HCT116 (cell line): ENCODE measurements around a stretch of chr19.

DNA sequence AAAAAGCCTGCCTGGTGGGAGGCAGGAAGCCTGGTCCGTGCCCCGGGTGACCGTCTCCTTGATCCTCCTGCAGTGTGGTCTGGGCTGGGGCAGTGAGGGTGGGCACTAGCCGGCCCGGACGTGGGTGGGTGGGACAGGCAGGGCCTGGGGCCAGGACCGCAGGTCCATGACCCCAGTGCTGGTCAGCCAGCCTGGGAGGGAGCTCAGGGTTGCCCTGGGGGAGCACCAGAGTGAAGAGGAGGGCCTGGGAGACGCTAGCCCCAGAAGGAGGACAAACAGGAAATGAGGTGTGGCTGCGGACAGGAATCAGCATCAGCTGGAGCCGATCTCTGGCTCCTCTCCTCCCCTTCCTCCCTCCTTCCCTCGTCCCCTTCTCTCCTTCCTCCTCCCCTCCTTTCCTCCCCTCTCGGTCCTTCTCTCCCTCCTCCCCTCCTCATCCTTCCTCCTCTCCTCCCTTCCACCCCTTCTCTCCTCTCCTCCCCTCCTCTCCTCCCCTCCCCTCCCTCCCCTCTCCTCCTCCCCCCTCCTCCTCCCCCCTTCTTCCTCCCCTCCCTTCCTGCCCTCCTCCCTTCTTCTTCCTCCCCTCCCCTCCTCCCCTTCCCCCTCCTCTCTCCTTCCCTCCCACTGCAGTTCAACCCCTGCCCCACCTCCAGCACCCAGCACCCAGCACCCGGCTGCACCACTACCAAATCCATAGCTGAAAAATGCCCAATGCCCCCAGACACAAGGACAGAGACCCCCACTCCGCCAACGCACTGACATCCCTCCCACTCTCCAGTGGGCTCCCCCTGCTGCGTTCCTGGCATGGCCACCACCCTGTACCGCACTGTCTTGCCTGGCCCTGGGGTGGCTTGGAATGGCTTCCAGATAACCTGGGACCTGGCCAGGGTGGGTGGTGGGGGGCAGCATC lies 5.4 kb upstream of the MKNK2 start:
- RRBS = 7% methylated on average over 3 of the region's 17 CpGs

DNA sequence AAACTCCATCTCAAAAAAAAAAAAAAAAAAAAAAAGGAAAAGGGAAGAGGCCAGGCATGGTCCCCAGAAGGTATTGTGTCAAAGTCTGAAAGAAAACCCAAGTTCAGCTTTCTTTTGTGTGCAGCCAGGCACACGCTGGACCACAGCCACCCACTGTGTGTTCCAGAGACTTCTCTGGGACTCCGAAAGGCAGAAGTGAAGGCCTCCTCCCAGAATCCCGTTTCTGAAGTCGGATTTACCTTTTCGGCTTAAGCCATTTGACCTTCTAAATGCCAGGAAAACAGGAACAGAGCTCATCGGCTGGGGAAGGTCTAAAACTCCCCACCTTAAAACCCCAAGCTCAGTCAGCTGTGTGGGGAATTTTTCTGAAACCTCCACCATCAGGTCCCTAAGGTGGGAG lies 3.4 kb downstream of the MOB3A start:
- RRBS = no CpG with 5 or more reads among the region's 6 CpGs

DNA sequence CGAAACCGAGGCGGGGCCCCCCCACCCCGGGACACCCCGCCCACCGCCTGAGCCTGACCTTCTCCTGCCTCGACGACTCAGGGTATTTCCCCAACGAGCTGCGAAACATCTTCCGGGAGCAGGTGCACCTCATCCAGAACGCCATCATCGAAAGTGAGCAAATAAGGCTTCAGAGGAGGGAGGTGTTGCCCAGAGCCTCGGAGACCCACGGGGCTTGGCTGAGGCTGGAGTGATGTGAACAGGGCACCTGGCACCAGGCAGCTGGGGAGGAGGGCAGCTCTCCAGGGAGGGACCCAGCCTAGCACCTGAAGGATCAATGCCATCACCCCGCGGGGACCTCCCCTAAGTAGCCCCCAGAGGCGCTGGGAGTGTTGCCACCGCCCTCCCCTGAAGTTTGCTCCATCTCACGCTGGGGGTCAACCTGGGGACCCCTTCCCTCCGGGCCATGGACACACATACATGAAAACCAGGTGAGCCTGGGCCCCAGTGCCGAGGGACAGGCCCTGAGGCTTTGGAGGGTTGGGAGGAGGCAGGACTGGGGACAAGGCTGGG lies 704 bp downstream of the IZUMO4 start:
- RRBS = 24% methylated on average over 9 of the region's 22 CpGs

- RRBS = 98% methylated on average over 9 of the region's 39 CpGs
Measured at GRCh38 chr19:2111357-2112145, 14.8 kb downstream of the IZUMO4 start.

DNA sequence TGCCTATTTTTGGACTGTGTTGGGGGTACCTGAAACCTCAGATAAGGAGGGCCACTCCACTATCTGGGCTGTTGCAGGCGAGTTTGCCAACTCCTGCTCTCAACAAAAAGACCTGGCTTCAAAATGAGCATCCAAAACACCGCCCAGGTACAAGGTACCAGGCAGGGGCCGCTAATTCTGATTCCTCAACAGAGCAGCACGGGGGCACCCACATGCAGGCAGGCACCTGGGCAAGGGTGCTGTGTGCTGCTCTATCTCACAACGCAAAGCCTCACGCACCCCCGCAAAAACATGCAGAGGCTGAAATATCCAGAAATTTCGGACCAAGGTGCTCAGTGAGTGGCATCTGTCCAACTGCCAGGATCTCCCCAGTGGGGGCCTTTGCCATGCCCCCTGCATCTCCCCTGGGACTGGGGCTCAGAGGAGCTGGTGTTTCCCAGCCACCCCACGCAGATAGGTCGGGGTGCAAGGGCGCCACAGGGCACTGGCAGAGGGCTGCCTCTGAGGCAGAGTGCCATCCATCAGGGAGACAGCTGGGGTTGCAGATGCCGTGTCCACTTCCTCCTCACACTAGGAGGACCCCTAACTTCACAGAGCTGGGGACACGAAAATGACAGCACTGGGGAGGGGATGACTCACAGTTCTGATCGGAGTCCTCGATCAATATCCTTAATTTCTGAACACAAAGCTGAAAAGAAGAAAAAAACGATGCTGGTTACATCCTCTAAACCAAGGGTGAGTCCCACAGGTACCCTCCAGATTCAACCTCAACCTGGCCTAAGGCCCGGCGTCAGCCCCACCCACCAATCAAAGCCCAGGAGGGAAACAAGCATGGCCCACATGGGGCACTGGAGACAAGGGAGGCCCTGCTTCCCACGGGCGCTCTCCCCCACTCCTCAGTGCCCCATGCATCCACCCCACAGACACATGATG lies 26.3 kb downstream of the IZUMO4 start:
- RRBS = no CpG with 5 or more reads among the region's 20 CpGs

DNA sequence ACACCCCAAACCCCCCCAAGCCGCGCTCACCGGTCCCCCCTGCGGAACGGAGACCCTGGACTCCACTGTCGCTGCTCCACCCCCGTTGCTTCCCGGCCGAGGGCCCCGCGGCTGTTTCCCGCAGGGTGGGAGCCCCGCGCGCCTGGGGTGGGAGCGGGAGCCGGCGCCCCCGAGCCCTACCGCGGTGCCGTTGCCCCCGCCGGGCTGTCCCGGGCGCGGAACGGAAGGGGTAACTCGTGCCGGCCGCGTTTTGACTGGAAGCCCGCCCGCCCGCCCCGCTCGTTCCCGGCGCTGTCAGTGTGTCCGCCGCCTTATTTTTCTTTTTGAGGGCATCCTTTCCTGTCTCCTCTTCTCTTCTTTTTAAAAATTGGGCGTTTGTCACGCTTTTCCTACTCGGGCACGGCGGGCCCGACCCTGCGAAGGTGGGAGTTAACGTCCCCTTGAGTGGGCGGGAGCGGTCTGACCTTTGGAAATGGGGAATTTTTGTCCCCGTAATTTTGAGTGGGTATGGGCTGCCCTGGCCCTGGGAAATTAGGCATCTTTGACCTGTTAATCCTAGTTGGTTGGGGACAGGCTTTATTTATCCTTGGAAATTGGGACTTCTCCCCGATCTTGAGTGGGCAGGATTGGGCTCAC lies 711 bp downstream of the DOT1L start:
- RRBS = 2% methylated on average over 30 of the region's 53 CpGs

DNA sequence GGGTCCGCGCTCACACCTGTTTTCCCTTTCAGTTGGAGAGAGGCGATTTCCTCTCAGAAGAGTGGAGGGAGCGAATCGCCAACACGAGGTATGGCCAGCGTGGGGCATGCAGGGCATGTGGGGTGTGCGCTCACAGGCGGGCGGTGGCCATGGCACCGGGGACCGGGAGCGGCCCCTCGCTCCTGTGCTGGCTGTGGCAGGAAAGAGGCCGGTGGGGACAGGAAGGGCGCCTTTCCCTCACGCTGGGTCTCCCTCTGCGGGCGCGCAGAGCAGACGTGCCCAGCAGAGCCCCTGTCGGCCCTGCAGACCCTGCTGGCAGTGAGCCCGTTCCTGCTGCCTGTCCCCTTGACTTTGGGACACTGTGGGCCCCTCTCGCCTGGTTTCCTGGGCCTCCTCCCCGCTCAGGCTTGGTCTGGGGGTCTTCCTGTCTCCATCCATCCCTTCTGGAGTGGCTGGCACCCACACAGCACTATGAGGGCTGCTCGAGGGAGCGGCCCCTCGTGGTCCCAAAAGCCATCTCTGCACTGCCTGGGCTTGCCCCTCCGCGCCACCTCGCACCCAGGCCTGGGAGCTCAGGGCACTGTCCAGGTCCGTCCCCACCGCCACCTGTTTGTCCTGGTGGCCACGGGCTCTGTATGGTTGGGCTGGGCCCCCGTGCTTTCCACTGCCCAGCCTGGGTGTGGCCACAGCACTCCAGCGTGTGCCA lies 36.1 kb downstream of the PLEKHJ1 start:
- RRBS = 94% methylated on average over 4 of the region's 36 CpGs

GRCh38 chr19:2229417-2230715 lies 6.3 kb downstream of the PLEKHJ1 start:
- RRBS = 95% methylated on average over 7 of the region's 84 CpGs

DNA sequence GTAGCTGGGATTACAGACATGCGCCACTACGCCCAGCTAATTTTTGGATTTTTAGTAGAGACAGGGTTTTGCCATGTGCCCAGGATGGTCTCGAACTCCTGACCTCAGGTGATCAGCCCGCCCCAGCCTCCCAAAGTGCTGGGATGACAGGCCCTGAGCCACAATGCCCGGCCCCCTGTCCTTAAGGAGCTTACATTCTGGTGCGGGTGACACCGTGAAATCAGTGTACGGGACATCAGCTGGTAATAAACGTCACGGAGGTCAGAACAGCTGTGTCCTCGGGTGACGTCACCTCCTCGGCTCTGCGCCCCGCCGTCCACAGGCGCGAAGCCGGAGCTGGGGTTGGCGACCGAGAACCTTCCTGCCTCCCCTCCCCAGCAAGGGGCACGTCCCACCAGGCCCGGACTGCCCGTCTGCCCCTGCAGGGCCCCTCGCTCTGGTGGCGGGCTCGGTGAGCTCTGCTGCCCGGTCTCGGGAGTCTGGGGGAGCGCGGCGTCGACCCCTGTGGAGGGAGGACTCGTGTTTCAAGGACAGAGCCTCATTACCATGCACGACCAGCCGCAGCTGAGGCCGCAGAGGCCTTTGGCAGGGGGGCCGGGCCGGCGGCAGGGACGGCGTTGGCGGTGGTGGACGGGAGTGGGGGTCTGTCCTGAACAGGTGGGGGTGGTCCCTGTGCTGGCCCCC lies 5.6 kb downstream of the LINGO3 start:
- RRBS = 79% methylated on average over 10 of the region's 44 CpGs

DNA sequence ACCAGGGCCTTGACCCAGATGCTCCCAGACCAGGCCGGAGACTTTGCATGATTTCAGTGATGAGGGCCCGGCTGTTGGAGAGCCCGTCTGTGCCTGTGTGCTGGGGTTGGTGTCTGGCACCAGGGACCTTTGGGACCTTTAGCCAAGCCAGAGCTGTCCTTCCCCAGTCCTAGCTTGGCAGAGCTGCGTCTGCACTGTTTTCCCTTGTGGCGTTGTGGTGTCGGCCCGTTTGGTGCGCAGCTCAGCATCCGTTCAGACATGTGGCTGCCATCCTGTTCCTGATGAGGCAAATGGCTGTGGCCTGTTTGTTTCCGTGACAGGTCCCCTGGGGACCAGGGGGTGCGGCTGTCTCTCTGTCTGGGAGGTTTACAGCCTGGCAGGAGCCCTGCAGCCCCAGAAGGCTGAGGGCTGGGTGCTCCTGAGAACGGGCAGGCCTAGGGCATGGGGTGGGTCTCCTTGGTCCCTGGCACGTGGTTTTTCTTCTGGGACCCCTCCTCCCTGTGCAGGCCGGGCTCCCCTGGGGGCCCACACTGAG lies 3.8 kb downstream of the SPPL2B start:
- RRBS = 100% methylated on average over 1 of the region's 14 CpGs

DNA sequence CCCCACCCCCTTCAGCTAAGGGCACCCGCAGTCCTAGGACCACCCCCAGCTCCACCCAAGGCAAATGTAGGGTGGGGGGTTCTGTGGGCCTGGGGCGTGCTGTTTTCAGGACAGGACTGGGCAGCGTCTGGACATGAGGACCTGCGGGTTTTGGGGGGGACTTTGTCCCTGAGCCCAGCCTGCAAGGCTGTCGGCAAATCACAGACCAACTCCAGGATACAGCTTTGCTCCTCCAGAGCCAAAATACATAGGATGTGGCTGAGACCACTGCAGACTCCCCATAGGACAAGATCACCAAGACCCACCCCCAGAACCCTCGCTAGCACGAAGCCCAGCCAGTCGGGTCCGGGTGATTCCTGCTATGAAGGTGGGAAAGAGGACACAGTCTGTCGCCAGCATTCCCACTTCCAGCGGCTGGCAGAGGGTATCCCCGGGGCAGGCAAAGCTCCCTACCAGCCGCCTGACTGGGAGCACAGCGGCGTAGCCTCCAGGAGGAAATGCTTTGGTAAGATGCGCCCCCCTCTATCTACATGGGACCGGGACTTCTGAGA lies 1.6 kb upstream of the TIMM13 start:
- RRBS = 91% methylated on average over 4 of the region's 17 CpGs

DNA sequence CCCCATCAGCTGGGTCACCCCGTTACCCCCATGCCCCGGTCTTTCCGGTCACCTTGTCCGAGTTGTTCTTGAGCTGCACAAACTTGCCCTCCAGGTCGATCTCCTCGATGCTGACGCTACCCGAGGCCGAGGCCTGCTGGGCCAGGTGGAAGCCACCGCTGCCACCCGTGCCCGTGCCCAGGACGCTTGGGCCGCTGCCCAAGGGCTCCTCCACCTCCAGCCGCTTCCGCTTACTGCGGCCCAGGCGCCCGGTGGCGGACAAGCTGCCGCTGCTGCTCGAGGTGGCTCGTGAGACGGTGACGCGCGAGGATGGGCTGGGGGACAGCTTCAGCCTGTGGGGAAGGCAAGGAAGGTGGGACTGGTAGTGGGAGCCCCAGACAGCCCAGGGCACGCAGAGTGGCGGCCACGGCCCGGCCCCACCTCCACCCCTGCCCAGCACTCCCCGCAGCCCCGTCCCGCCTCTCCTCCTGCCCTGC lies 6.4 kb upstream of the TIMM13 start:
- RRBS = no CpG with 5 or more reads among the region's 34 CpGs

DNA sequence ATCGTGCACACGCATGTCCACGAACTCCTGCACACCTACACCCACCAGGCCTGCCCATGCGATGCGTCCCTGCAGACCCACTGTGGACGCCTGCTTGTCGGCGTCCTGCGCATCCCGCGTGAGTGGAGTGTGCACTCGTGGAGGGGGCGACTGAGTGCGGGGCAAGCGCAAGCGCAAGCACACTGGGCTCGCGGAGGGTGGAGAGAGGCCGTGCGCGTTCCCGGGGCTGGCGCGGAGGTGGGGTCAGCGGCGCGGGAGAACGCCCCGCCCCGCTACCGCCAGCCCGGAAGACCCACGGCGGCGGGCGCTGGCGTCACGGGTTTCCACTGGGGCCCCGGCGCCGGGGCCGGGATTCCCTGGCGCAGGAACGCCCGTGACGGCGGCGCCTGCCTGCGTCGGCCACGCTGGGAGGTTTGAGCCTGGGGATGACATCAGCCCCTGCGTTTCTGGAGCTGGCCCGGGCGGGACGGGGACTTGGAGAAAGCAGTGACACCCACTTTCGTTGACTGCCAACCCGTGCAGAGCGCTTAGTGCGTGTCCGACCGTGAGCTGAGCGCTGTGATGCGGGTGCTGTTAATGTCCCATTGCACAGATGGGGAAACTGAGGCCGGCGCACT lies 18.8 kb downstream of the GADD45B start:
- RRBS = 2% methylated on average over 18 of the region's 65 CpGs

GRCh38 chr19:2578041-2578717 lies 102.3 kb downstream of the GADD45B start:
- RRBS = no CpG with 5 or more reads among the region's 21 CpGs

GRCh38 chr19:2598760-2599640 lies 103.5 kb downstream of the GNG7 start:
- RRBS = 0% methylated on average over 1 of the region's 38 CpGs

GRCh38 chr19:2762773-2763469 lies 20.2 kb downstream of the SGTA start:
- RRBS = 100% methylated on average over 3 of the region's 23 CpGs

DNA sequence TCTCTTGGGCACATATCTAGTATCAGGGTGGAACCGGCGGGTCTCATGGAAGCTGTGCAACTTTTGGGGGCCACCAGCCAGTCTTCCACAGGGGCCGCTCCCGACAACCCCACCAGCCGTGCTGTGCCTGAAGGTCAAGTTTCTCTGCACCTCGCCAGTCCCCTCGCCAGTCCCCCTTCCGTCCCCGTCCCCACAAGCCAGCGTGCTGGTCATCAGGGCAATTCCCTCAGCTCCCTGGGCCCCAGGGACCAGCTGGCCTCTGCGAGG lies 16.3 kb downstream of the SGTA start:
- RRBS = no CpG with 5 or more reads among the region's 11 CpGs

DNA sequence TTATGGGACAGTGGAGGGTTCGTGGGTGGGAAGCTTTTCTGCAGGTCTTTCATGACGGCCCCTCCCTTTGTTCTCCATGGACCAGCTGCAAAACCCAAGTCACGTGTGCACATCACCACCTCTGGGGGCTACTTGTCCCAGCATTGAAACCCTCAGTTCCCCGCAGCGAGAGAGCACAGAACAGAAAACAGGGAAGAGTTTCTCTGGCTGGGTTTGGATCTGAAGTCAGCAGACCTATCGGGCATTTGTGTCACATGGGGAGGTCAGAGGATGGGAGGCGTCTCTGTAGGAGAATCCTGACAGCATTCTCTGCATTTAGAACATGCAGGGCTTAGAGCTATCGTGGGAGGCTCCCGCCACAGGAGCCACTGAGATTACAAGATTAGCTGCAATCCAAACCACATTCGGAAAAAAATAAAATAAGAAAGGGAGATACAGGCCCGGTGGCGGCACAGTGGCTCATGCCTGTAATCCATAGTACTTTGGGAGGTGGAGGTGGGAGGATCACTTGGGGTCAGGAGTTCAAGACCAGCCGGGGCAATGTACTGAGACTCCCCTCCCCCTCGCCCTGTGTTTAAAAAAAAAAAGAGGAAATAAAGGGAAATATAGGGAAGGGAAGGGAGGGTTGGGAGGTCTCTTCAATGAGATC lies 3.0 kb upstream of the TLE6 start:
- RRBS = 89% methylated on average over 2 of the region's 14 CpGs

DNA sequence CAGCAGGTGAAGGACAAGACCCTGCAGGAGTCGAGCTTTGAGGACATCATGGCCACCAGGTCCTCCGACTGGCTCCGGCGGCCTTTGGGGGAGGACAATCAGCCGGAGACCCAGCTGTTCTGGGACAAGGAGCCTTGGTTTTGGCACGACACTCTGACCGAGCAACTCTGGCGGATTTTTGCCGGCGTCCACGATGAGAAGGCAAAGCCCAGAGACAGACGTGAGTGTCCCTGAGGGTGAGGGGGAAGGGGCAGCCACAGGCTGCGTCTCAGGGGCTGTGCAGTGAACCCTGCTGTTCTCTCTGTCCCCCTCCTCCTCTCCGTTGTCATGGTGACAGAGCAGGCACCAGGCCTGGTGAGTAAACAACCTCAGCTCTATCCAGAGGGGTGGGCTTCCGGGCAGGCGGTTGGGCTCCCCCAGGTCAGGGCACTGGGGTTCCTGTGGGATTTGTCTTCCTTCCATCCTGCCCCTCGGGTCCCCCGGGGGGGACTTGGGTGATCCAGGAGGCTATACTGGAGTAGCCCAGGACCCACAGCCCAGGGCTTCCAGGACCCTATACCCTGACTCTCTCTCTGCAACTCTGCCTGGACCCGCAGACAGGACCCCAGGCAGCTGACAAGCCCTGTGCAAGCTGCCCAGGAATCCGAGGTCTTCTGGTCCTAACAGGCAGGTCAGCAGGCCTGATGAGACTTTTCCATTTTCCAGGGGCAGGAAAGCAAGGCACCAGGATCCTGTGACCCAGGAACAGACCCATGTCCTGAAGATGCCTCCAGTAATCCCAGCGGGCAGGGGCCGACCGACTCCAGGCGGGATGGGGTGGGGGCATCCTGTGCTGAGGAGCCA lies 9.9 kb downstream of the TLE6 start:
- RRBS = 92% methylated on average over 8 of the region's 24 CpGs

- RRBS = no CpG with 5 or more reads among the region's 40 CpGs
Measured at GRCh38 chr19:3024731-3025970, 3.9 kb downstream of the TLE2 start.